T47D (cell line): ENCODE measurements around a stretch of chr15.

DNA sequence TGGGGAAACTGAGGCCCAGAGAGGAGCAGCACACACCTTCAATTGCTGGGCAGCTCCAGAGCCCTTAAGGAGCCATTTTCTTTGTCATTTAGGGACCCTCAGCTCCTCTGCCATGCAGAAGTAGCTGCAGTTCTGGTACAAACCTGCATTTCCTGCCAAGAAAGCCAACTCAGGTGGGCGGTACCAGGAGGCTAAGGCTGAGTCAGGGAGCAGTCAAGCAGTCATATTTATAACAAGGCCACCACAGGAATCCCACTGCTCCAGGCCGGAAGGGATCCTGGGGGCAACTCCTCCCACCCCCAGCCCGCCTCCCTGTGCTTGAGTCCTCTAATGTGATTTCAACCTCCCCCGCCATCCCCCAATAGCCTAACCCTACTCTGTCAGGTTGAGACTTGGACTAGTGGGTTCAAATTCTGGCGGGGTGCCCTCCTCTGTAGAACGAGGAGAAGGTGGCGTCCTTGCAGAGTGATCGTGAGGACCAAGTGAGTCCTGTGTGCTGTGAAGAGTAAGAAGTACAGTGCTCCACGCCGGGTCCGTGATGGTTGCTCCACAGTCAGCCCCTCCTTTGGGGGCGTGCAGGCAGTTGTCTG is 78.1 kb downstream of the SMAD6 start:
- RRBS = no CpG with 5 or more reads among the region's 12 CpGs

- RRBS = 92% methylated on average over 20 of the region's 81 CpGs
Observed at GRCh38 chr15:66780800-66781930, 79.1 kb downstream of the SMAD6 start.

DNA sequence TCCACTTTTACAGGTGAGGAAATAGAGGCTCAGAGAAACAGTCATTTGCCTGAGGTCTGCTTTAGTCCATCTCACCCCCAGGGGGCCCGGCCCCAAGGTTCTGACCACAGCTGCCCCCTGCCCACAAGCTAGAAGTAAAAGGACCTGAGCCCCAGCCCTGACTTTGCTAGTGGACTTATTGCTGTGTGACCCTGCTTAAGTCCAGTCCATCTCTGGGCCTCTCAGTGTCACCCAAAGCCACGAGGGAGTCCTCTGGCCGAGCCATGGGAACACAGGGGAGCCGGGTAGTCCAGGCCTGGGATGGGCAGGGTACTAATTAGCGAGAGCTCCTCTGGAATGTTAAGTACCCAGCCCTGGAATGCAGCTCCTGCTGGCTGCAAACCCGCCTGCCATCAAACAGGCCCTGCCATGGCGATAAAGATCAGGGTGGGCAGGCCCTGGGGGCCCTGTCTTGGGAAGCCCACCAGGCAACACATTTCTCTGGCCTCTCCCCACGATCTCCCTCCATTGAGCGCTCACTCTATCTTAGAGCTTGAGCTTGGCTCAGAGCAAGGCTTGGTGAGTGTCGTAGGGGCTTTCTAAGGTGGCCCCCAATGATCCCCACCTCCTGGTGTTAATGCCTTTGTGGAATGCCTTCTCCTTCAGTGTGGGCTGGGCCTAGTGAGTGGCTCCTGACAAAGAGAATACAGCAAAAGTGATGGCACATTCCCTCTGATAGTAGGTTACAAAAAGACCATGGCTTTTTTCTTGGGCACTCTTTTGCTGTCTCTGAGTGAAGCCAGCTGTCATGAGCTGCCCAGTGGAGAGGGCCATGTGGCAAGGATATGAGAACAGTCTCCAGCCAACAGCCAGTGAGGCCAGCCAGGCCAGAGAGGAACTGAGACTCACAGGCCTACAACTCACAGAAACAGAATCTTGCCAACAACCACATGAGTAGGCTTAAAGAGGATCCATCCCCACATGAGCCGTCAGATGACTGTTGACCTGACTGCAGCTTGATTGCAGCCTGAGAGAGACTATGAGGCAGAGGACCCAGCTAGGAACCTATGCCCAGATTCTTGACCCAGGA is 133.1 kb downstream of the SMAD6 start:
- RRBS = no CpG with 5 or more reads among the region's 11 CpGs

DNA sequence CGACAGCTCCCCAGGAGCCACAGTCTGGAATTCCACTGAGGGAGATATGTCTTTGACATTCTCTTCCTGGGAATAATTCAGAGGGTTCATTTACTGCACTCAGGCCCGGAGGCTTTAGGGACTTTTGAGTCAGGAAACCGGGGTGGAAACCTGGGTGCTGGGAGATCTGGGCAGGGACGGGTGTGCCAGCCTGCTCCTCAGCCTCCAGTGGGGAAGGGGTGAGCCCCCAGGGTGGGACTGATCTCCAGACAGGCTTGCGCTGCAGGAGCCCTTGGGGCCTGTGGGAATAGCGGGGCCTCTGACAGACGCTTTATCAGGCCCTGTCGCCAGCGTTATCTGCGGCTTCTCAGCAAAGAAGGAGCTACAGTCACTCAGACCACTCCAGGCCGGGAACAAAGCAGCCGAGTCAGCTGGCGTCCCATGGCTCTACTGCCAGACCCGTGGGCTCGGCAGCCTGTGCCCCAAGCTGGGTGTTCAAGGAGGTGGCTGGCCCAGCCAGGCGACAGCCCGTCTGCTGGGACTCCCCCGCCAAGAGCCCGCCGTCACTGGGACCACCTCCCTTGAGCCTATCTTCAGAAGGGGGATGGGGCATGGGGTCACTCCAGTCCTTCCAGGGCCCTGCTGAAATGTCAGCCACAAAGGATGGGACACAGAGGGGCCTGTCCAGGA is 147.9 kb downstream of the SMAD6 start:
- RRBS = no CpG with 5 or more reads among the region's 20 CpGs

DNA sequence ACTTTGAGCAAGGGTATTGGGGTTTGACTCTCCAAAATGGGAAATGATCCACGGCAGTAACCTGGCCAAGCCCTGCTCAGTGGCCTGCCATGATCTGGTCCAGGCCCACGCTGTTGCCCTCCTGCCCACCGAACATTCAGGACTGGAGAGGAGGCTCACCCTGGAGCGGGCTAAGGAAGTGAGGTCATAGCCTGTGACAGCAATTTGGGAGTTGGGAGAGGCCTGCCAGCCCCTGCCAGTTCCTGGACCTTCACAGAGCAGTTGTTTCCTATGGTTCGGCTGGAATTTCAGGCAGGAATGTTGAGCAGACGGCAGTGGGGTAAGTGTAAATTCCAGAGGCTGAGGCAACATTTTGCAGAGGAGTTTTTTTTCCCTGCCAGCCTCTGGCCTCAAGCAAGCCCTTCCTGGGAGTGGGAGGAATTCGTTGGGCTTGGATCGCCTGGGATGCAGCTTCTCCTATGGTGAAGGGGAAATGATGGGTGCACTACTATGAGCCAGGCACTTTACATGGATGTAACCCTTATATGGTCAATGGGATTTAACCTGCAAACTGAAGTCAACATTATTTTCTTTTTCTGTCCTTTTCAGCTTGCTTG is 21.1 kb upstream of the SMAD3 start:
- RRBS = no CpG with 5 or more reads among the region's 8 CpGs

DNA sequence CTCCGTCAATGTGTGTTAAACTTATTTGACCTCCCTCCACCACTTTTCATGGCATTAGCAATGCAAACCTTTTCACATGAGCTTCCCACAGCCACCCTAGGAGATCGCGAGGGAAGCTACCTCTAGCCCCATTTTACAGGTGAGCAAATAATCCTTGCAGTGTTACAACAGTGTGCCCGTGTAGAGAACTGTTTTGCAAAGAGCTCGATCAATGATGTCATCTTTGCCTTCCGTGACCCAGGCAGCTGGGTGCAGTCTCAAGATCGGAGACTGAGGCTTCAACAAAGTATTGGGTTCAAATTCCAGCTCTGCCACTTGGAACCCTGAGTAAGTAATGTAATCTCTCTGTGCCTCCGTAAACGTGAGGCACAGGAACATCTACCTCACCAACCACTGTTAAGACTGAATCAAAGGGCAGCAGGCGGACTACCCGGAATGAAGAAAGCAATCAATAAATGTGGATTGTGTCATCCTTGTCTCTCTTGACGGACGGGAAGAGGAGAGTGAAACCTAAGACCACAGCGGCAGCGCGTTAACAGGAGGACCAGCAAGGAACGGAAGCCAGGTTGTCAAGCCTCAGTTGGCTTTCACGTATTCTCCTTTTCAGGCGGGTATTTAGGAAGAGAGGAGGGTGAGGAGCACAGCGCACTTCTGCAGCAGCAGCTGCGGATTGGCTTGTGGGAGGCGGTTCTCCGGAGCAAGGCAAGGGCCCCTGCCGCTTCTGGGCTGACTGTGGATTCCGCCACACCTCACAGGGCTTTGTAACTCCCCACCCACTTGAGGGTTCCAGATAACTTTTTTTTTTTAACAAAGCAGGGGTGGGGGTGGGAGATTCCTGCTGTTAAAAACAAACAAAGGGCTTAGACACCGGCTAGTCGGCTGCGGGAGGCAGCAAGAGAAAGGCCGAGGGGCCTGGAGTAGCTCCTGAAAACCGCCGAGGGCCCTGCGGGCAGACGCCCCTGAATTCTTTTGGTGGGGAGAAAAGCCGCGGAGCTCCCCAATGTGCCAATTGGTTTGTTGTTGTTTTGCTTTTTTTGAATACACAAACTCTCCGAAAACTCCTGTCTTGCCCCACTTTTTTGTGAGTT is 1.4 kb upstream of the SMAD3 start:
- RRBS = no CpG with 5 or more reads among the region's 36 CpGs

DNA sequence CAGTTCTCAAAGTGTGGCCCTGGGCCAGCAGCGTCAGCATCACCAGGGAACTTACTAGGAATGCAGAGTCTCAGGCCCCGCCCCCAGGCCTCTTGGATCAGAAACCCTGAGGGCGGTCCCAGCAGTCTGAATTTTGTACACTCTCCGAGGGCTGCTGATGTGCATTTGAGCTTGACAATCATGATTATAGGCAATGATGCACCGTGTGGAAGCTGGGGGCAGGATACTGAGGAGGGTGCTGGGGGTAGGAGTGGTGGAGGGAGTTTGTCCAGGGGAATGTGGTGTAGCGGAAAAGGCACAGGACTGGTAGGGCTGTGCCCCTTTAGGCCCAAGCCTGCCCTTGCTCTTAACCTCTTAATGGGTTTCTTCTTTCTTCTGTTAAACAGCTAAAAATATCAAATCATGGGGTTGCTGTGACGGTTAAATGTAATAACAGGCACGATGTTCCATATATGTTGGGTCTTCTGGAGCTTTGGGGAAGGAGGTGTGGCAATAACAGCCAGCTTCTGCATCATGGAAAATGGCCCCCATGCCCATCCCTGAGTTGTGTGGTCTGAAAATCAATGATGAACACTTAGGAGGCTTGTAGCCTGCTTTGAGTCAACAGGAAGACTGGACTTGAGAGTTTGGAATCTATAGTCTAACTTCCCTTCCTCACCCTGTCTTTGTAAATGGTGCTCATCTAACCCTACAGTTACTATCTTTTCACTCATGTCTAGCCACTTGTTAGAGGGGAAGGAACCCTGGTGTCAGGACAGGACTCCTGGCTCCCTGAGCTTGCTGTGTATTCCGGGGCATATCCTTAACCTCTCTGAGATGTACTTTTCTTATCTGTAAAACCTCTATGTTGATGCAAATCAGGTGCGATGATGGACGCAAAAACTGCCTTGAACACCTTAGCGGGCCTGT is 27.3 kb downstream of the SMAD3 start:
- RRBS = no CpG with 5 or more reads among the region's 12 CpGs

- RRBS = no CpG with 5 or more reads among the region's 8 CpGs
Observed at GRCh38 chr15:67101005-67101735, 35.8 kb downstream of the SMAD3 start.

- RRBS = no CpG with 5 or more reads among the region's 5 CpGs
Observed at GRCh38 chr15:67116860-67117450, 51.6 kb downstream of the SMAD3 start.

GRCh38 chr15:67166257-67167094 is 88.0 kb downstream of the AAGAB start:
- RRBS = no CpG with 5 or more reads among the region's 15 CpGs

GRCh38 chr15:67179273-67180594 is 74.7 kb downstream of the AAGAB start:
- RRBS = 88% methylated on average over 1 of the region's 23 CpGs

DNA sequence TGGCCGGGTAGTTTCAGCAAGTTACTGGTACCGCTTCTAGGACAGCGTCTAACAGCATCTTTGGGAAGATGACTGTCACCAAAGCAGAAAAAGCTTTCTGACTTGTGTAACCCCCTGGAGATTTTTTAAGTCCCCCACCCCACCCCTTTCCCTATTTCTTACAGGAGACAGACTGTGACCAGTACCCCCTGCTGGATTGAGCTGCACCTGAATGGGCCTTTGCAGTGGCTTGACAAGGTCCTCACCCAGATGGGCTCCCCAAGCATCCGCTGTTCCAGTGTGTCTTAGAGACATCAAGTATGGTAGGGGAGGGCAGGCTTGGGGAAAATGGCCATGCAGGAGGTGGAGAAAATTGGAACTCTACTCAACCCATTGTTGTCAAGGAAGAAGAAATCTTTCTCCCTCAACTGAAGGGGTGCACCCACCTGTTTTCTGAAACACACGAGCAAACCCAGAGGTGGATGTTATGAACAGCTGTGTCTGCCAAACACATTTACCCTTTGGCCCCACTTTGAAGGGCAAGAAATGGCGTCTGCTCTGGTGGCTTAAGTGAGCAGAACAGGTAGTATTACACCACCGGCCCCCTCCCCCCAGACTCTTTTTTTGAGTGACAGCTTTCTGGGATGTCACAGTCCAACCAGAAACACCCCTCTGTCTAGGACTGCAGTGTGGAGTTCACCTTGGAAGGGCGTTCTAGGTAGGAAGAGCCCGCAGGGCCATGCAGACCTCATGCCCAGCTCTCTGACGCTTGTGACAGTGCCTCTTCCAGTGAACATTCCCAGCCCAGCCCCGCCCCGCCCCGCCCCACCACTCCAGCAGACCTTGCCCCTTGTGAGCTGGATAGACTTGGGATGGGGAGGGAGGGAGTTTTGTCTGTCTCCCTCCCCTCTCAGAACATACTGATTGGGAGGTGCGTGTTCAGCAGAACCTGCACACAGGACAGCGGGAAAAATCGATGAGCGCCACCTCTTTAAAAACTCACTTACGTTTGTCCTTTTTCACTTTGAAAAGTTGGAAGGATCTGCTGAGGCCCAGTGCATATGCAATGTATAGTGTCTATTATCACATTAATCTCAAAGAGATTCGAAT is 63.9 kb downstream of the AAGAB start:
- RRBS = no CpG with 5 or more reads among the region's 19 CpGs

- RRBS = no CpG with 5 or more reads among the region's 6 CpGs
Observed at GRCh38 chr15:67192401-67193273, 61.8 kb downstream of the AAGAB start.

DNA sequence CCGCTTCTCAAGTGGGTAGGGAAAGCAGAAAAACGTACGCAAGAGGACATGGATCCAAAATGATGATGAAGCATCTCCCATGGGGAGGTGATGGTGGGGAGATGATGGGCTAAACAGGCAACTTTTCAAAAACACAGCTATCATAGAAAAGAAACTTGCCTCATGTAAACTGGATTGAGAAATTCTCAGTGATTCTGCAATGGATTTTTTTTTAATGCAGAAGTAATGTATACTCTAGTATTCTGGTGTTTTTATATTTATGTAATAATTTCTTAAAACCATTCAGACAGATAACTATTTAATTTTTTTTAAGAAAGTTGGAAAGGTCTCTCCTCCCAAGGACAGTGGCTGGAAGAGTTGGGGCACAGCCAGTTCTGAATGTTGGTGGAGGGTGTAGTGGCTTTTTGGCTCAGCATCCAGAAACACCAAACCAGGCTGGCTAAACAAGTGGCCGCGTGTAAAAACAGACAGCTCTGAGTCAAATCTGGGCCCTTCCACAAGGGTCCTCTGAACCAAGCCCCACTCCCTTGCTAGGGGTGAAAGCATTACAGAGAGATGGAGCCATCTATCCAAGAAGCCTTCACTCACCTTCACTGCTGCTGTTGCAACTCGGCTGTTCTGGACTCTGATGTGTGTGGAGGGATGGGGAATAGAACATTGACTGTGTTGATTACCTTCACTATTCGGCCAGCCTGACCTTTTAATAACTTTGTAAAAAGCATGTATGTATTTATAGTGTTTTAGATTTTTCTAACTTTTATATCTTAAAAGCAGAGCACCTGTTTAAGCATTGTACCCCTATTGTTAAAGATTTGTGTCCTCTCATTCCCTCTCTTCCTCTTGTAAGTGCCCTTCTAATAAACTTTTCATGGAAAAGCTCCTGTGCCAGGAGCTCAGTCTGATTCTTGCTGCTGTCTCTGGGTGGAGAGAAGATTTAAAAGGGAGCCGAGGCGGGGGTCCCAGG is 59.9 kb downstream of the AAGAB start:
- RRBS = no CpG with 5 or more reads among the region's 9 CpGs

GRCh38 chr15:67465020-67465767 is 55.7 kb upstream of the C15orf61 start:
- RRBS = no CpG with 5 or more reads among the region's 13 CpGs

GRCh38 chr15:67571587-67572031 is 29.1 kb downstream of the MAP2K5 start:
- RRBS = no CpG with 5 or more reads among the region's 3 CpGs

DNA sequence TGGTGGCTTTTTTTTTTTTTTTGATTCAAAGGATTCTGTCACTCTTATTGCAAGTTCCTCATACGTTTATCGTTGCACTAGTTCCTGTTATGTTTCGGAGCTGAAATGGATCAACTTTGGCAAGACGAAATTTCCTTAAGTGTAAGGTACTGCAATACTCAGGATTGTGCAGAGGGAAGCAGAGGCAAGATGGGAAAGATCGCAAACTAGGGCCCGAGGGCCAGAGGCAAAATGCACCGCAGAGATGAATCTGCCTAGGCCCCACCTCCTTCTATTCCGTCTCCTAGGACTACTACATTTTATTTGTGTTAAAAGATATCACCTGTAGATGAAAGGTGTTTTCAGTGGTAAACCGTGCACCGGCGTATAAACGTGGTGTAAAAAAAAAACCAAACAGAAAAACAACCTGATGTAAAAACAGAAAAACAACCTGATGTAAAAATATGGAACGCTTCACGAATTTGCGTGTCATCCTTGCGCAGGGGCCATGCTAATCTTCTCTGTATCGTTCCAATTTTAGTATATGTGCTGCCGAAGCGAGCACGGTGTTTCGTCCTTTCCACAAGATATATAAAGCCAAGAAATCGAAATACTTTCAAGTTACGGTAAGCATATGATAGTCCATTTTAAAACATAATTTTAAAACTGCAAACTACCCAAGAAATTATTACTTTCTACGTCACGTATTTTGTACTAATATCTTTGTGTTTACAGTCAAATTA is 14.4 kb downstream of the SKOR1 start:
- RRBS = no CpG with 5 or more reads among the region's 25 CpGs

DNA sequence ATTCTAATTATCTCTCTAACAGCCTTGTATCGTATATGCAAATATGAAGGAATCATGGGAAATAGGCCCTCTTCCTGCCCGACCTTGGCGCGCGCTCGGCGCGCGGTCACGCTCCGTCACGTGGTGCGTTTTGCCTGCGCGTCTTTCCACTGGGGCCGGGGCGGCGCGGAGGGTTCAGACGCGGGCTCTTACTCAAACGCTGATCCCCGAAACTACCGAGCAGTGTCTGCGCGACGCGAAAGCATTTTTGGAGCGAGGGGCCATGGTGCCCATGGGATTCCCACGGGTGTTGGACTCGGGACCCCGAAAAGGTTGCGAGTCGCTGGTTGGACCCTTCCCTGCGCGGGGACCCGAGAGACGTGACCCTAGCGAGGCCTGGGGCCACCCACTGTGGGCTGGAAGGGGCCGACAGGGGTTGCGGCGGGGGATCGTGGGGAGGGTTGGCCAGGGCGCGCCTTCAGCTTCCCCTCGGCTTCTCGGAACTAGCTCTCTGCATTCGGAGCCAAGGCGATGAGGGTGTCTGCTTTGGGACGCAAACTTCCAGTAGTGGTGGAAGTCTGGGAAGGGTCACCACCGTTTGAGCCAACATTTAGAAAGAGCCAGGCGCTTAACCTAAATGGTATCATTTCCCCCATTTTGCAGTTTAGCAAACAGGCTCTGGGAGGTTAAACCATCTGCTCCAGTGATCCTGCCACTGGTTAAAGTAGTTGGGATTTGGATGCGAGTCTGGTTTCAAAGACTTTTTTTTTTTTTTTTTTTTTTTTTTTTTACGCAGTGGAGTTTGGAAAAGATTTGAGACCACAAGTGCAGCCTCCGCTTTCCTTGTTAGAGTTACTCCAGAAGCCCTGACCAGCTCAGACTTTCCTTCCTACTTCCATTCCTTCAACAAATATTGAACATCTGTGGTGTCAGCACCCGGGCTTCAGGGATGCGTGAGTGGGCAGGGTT is 15.2 kb downstream of the SKOR1 start:
- RRBS = no CpG with 5 or more reads among the region's 57 CpGs

GRCh38 chr15:68055142-68055906 is 1.2 kb downstream of the PIAS1 start:
- RRBS = no CpG with 5 or more reads among the region's 20 CpGs

- RRBS = no CpG with 5 or more reads among the region's 5 CpGs
Observed at GRCh38 chr15:68275029-68275875, 2.3 kb upstream of the FEM1B start.